Cardiac muscle cell (in vitro differentiated cells and primary cell): ENCODE measurements around a stretch of chr3.

GRCh38 chr3:193851971-193852706 is 259.1 kb downstream of the OPA1 start:
- RAMPAGE, long total RNA: no peak
- RRBS: no CpG with 5 or more reads among the region's 13 CpGs

DNA sequence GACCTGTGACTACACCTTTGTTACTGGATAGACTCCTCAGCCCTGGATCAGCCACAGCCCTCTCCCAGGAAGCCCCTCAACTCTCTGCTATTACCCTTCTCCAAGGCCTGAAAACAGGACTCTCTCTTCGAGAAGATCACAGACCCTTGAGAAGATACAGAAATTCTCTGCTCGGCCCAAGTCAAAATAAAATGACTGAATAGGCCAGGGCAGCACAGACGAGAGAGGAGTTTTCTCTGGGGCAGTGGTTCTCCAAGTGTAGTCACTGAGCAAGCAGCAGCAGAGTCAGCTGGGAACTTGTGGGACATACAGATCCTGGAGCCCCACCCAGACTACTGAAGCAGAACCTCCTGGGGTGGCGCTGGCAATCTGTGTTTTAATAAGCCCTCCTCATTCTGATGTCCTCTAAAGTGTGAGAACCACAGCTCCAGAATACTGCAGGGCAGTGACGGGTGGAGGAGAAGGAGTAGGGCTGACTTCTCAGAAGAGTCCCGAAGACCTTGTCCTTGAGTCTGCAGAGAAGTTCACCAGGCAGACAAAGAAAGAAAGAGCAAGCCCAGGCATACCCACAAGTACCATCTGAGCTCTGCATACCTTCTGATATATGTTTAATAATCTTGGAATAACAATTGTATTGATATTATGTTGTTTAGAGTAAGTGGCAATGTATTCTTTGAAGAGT is 251.3 kb upstream of the HES1 start:
- RAMPAGE, long total RNA: no peak
- RRBS: no CpG with 5 or more reads among the region's 6 CpGs

- RAMPAGE, long total RNA: no peak
- RRBS: no CpG with 5 or more reads among the region's 9 CpGs
Measured at GRCh38 chr3:194003817-194004187, 132.1 kb upstream of the HES1 start.

GRCh38 chr3:194112711-194113297 is 23.1 kb upstream of the HES1 start:
- RAMPAGE, long total RNA: no peak
- RRBS: 35% methylated on average over 4 of the region's 6 CpGs

GRCh38 chr3:194137896-194138204 is 1.9 kb downstream of the HES1 start:
- RAMPAGE, long total RNA: no peak
- RRBS: 3% methylated on average over 18 of the region's 34 CpGs

DNA sequence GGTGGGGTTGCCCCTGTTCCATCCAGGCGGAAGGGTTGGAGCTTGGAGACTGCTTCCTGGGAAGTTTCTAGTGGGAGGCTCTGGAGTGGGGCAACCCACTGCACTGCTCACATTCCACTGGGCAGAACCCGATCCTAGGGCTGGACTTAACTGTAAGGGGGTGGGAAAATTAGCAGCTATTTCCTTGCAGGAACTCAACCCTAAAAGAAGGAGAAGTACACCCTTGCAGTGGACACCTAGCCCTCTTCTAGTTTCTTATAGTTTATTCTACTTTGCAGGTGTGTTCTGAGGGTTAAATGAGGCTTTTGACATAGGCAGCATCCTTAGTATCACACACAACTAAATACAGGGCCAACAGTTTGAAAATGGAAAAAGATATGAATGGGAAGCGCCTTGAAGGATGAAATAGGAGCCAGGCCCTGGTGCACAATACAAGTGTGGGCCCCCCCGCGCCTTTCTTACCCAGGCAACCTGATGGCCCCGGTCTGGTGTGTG is 102.1 kb downstream of the CPN2 start:
- RAMPAGE, long total RNA: no peak
- RRBS: no CpG with 5 or more reads among the region's 6 CpGs

DNA sequence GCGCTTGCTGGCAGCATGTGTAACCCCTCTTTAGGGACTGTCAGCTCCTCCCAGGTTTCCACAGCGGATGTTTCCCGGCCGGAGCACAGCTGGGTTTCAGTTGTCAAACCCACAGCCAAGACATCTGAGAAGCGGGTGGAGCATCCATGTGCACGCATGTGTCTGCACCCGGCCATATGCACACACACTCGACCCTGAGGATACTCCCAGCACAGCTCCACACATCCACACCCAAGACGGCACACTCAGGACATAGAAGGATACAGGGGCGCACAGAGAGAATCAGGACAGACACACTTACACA is 100.4 kb downstream of the CPN2 start:
- RAMPAGE, long total RNA: no peak
- RRBS: 3% methylated on average over 3 of the region's 10 CpGs

GRCh38 chr3:194267822-194268316 is 83.3 kb downstream of the CPN2 start:
- RAMPAGE, long total RNA: no peak
- RRBS: no CpG with 5 or more reads among the region's 20 CpGs

DNA sequence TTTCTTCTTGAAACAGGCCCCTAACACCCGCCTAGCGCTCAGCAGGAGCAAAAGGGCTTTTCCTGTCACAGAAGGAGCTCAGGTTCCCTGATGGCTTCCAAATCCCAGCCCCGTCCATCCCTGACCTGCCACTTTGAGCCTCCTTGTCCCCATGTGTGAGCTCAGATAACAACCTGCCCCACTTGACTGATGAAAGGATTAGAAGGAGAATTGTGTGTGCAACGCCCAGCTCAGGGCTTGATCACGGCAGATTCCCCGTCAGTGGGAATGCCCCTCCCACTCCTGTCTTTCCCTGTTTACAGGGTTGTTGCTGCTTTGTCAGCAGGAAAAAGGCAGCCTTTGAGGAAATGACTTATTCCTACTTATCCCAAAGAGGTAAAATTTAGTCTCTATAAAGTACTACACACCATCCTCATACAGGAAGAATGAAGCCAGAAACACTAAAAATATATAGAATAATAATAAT is 6.0 kb upstream of the LRRC15 start:
- RAMPAGE, long total RNA: no peak
- RRBS: no CpG with 5 or more reads among the region's 6 CpGs

DNA sequence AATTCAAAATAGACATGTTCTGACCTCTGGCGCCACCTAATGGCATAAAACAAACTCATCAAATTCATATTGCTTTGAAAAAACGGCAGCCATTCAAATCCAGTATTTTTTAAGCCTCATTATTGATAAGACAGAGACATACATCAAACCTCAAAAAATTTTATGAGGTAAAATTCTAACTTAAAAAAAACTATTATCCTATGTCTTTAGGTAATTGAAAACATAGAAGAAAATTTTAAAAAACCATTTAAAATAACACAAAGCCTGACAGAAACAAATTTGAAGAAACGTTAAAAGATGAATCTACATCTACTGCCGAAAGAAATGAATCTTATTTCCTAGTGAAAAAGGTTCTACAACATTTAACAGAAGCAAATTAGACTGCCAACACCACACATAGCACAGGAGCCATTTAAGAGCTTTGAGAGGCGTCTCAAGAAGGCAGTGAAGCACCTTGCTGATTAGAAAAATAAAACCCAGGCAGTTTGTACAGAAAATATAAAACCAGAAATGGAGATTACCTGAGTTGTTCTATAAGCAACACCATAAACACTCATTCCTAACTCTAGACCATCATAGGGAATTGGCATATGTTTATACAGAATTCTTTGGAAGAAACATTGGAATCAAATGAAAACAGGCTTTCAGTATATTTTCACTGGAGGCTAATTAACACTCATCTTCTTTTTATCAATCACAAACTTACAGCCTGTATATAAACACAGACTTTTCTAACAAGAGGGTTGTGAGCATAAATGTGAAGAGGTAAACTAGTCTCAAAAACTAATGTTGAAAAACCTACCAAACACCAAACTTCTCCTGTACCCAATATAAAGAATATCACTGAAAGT is 6.0 kb upstream of the GP5 start:
- RAMPAGE, long total RNA: no peak
- RRBS: no CpG with 5 or more reads among the region's 5 CpGs

GRCh38 chr3:194473548-194474015 is 13.2 kb downstream of the ATP13A3 start:
- RAMPAGE, long total RNA: no peak
- RRBS: no CpG with 5 or more reads among the region's 2 CpGs

- RAMPAGE, long total RNA: no peak
- RRBS: no CpG with 5 or more reads among the region's 5 CpGs
Measured at GRCh38 chr3:194485306-194485762, 1.5 kb downstream of the ATP13A3 start.

DNA sequence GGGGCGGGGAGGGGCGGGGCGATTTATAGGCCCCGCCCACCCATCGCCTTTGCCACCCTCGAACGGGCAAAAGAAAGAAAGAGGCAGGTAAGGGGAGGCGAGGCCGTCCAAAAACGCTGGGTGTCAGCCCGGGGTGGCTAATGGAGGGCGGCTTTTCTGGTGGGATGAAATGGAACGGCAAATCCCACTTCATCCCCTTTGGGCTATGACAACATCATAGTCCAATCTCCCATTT is 201 bp upstream of the ATP13A3 start:
- RAMPAGE, long total RNA: no peak
- RRBS: no CpG with 5 or more reads among the region's 13 CpGs

DNA sequence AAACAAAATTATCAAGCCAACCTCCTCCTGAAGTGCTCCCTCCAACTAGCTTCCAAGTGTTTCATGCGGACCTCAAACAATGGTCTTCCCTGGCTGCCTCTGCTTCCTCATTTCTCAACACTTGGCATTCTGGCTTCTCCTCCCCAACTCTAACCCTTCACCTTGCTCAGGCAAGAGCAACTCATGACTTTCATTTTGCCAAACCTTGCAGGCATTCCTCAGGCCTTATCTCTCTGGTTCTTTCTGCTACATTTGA is 1.5 kb upstream of the ATP13A3 start:
- RAMPAGE, long total RNA: no peak
- RRBS: no CpG with 5 or more reads among the region's 1 CpG

DNA sequence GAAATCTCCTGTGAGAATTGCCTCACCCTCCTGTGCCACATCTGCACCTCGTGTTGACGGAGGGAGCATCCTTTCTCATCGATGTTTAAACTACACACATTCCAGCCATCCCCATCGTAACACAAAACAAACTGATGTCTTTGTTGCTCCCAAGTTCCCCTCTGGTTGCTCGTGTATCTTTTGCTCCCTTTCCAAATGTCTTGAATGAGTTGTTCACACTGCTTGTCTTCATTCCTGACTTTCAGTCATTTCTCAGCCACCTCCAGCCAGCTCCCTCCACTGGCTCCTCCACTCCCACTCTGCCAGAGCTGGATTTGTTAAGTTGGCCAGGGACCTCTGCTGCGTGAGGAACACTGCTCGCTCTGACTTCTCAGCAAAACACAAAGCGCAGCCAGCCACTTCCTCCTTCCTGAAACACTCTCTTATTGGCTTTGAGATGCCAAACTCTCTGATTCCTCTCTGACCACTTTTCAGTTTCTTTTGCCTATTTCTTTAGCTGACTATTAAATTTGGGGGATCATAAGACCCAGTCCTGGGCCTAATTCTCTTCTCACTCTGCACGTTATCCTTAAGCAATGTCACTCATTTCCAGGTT is 53.7 kb upstream of the ATP13A3 start:
- RAMPAGE, long total RNA: no peak
- RRBS: no CpG with 5 or more reads among the region's 9 CpGs

- RAMPAGE, long total RNA: no peak
- RRBS: no CpG with 5 or more reads among the region's 2 CpGs
Measured at GRCh38 chr3:194586784-194587045, 46.5 kb downstream of the TMEM44 start.

- RAMPAGE, long total RNA: no peak
- RRBS: no CpG with 5 or more reads among the region's 19 CpGs
Measured at GRCh38 chr3:194622567-194623025, 10.6 kb downstream of the TMEM44 start.

DNA sequence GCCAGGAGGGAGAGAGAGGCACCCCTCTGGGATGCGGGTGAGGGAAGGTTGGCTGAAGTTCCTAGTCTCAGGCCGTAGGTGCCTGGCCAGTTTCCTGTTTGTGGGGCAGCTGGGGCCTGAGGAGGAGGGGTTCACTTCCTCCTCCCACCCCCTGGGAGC is 2.5 kb downstream of the FAM43A start:
- RAMPAGE, long total RNA: no peak
- RRBS: no CpG with 5 or more reads among the region's 2 CpGs

DNA sequence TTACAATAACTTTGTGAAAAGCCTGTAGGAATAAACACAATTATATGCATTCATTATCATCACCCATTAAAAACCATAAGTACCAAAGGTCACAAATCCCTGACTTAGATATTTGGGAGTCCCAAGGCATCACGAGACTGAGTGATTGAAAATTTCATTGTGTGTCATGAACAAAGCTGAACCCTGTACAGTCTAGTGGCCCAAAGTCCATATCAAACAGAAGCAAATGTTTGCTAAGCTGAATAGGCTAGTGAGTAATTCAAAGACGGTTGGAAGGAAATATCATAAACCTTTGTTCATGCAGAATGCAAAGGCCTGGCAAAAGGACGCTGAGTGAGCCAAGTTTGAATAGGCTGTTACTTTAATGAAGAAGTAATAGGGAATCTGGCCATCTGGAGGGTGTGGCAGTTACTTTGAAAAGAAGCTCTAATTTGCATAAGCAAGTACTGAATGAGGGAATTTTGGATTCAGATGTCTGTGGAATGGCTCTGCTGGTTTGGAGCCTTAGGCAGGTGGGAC is 37.0 kb downstream of the FAM43A start:
- RAMPAGE, long total RNA: no peak
- RRBS: no CpG with 5 or more reads among the region's 3 CpGs

DNA sequence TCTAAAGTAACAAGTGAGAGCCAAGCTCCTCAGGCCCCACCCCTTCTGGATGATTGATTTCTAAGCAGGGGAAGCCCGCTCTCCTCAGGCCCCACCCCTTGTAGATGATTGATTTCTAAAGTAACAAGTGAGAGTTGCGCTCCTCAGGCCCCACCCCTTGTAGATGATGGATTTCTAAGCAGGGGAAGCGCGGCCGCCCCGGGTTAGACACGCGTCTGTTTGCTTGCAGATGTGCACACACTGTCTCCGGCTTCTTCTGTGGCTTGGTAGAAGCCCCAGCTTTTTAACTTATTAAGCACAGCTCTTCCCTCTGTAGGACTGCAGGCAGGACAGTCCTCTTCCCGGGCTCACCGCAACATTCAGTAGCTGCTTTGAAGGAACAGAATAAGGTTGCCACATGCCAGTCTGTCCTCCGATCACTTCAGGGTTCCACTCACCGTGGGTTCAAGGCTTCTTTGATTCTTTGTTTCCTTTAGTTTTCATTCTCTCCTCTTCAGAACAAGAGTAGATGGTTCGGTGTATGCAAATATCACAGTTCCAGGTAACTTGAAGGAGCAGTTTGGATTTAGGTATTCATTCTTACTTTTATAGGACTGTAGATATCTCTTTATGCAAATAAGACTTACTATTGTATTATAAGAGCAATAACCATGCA is 83.7 kb downstream of the FAM43A start:
- RAMPAGE, long total RNA: no peak
- RRBS: 0% methylated on average over 2 of the region's 14 CpGs